Subcutaneous adipose tissue (tissue), 3 donors: ENCODE data around the genes MAB21L2 and FHDC1.

GRCh38 chr4:148842596-148843219 lies 400.5 kb upstream of the NR3C2 start:
- PRO-cap, result no peak
- RAMPAGE, long total RNA, 3 experiments, result no peak in any of the 3 experiments

DNA sequence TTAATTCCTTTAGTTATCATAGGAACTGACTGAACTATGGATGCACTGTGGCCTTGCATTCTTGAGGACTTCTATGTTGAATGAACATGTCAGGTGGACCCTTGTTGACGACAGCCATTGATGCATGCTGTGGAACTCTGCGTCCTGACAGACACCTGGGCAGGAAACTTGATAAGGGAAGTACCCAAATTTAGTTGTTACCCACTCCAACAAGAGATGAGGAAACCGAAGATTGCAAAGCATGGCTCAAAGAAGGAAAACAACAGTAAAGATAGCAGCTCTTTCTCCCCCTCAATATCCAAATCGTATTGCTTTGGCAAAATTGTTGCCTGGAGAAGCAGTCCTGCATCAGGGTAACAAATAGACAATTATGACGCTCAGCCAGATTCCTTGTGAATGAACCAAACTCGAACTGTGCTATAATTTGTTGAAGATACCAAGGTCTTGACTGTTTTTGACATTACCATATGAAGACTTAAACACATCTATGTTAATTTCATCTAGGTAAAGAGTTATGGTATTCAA lies 540.1 kb upstream of the NR3C2 start:
- PRO-cap, result no peak
- RAMPAGE, long total RNA, 3 experiments, result no peak in any of the 3 experiments

DNA sequence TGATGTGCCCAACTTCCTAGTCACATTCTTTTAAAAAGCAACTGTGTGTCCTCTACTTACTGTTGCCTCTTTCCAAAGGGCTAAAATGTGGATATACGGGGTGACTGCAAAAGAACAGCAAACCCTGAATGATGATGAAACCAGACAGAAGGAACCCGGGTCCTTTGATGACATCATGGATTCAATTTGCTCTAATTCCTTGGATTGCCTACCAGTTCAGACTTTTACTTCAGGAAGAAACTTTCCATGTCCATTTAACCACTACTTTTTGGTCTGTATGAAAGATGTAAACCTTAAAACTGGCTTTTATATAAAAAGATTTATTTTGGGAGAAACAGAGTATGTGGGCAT lies 190.9 kb upstream of the MAB21L2 start:
- PRO-cap, result no peak
- RAMPAGE, long total RNA, 3 experiments, result no peak in any of the 3 experiments

GRCh38 chr4:150581320-150582720 lies at the start of gene MAB21L2:
Gene MAB21L2 (plus strand): TSS chr4:150582151.
- PRO-cap, result no peak
- RAMPAGE, long total RNA, 3 experiments, result no peak in any of the 3 experiments

- PRO-cap, result no peak
- RAMPAGE, long total RNA, 3 experiments, result no peak in any of the 3 experiments
These were observed 163.2 kb downstream of the LRBA start for GRCh38 chr4:150851860-150852308.

GRCh38 chr4:150852309-150852970 lies 162.6 kb downstream of the LRBA start:
- PRO-cap, result no peak
- RAMPAGE, long total RNA, 3 experiments, result no peak in any of the 3 experiments

DNA sequence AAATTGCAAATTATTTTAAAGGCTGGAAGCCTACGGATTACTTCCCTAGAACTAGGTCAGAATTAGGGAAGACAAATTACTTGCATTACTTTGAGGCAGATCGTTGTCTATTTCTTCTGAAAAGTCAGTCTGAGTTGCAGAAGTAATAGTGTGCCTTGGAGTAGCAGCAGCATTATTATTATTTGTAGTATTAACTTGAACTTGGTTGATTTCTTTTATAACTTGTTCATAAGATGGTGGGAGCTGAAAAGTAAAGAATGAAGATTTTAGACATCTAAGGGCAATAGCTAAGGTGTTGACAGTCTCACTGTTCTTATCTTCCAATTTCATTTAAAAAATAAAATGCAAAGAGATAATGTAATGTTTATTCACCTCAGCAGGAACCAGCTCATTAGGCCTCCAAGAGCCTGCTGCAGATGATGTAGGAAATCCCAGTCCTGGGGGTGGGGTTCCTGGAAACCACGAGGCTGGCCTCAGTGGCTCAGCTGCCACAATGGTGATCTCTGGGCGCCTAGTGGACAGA lies 77.1 kb downstream of the RPS3A start:
- PRO-cap, result no peak
- RAMPAGE, long total RNA, 3 experiments, result no peak in any of the 3 experiments

GRCh38 chr4:151195746-151196332 lies 81.1 kb upstream of the PRSS48 start:
- PRO-cap, result no peak
- RAMPAGE, long total RNA, 3 experiments, result no peak in any of the 3 experiments

- PRO-cap, result no peak
- RAMPAGE, long total RNA, 3 experiments, result no peak in any of the 3 experiments
These were observed 19.4 kb upstream of the PRSS48 start for GRCh38 chr4:151257366-151258189.

DNA sequence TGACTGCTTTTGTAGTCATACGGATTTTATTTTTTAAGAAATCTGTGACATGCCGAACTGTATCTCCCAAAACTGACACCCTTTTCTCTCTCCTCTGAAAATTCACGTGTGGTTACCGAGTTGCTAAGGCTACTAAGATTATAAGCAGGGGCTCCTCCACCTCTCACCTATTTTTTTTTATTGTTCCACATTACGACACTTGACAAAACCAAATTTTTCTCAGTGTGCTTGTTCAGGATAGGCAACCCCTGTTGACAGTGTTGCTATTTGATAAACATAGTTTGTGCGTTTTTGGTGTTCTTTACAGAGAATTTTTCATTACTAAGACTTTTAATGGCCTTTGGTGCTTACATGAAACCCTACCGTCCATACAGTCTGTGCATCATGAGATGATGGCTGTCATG lies 105.3 kb downstream of the GATB start:
- PRO-cap, result no peak
- RAMPAGE, long total RNA, 3 experiments, result no peak in any of the 3 experiments

DNA sequence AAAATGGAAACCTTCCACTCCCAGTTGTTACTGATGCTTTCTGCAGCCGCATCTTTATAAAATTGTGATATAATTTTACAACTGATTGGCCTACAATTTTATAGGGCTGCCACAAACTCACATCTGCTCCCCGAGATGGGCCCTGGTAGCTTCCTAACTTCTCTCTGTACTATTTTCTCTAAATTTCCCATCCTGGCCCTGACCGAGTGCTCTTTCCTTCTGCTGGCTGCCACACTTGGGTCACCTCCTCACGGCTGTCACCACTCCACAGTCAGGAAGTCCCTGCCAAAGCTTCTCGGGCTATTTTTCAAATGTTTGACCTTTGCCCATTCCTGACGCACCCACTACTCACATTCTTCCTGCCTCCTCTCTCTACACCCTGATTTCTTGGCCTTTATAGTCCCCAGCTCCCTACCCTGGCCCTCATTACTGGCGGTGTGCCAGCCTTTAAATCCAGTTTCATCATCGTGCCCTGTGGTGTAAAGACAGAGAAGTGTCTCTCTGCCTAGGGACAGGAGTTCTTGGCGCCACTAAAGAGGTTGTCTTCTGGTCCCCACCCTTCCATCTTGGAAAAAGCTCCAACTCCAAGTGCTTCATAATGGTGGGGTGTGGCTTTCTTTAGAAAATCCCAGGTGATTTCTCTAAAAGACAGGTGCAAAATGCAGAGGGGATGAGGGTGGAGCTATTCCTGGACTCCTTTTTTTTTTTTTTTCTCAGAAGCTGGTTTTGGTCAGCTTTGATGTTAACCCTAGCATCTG lies 46.4 kb upstream of the GATB start:
- PRO-cap, result no peak
- RAMPAGE, long total RNA, 3 experiments, result no peak in any of the 3 experiments

DNA sequence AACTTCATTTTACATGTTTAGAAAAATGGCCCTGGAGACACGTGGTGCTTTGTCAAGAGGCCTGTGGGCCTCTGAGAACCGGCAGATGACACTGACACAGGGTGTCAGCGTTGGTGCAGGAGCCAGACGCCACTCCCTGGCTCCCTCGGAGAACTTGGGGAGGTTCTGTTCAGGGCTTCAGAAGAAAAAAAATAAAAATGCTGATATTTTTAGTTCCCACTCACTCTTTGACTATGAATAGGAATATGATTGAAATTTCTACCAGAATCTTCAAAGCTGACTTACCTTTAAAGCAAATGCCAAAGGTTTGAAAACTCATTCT lies 190.9 kb upstream of the GATB start:
- PRO-cap, result no peak
- RAMPAGE, long total RNA, 3 experiments, result no peak in any of the 3 experiments

- PRO-cap, result no peak
- RAMPAGE, long total RNA, 3 experiments, result no peak in any of the 3 experiments
These were observed 311.9 kb upstream of the GATB start for GRCh38 chr4:152072626-152073134.

- PRO-cap, result no peak
- RAMPAGE, long total RNA, 3 experiments, result no peak in any of the 3 experiments
These were observed 345.5 kb upstream of the GATB start for GRCh38 chr4:152106285-152106718.

DNA sequence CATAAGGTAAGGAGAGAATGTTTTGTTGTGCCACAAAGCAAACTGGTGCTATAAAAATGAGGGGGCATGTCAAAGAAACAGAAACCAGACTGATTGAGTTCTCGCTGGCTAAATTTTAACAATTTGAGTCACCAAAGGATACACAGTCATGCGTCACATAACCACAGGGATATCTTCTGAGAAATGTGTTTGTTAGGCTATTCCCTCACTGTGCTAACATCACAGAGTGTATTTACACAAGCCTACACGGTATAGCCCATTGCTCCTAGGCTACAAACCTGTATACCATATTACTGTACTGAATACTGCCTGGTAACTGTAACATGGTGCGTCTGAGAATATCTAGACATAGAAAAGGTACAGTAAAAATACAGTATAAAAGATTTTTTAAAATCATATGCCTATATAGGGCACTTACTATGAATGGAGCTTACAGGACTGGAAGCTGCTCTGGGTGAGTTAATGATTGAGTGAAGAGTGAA lies 50.1 kb downstream of the FBXW7 start:
- PRO-cap, result no peak
- RAMPAGE, long total RNA, 3 experiments, result no peak in any of the 3 experiments

DNA sequence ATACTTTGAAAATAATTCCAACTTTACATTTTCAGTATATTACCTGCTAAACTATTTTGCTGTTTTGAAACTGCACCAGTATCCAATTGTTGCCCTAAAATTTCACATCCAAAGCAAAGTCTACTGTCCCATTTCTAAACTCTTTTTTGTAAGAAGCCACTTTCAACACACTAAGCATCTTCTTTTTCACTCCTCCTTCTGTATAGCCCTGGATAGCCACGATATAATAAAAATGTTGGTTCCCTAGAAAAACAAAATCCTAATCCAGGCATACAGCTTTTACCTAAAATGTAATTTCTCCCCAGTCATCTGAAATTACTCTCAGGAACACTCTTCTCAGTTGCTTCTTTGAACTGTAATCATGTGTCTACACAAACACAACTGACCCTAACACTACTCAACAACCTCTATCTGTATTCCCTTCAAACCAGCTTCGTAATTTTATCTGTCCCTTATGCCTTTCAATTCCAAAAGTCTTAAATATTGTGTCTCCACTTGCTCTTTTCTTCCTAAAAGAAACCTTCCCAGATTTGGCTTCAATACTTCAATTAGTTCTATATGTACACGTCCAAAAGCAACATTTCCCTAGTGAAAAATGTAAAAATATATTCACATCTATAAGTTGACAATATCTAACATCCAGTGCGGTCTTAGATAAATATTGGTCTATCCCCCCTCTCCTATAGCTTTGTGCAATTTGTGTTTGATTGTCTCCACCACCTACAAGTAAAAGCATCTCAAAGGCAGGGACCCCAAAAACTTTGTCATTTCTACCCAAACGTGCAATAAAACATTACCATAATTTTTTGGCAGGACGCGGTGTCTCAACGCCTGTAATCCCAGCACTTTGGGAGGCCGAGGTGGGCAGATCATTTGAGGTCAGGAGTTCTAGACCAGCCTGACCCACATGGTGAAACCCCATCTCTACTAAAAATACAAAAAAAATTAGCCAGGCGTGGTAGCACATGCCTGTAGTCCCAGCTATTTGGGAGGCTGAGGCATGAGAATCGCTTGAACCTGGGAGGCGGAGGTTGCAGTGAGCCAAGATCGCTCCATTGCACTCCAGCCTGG lies 3.5 kb downstream of the FBXW7 start:
- PRO-cap, result no peak
- RAMPAGE, long total RNA, 3 experiments, result no peak in any of the 3 experiments

- PRO-cap, result no peak
- RAMPAGE, long total RNA, 3 experiments, result no peak in any of the 3 experiments
These were observed 4.4 kb upstream of the FBXW7 start for GRCh38 chr4:152540234-152540738.

- PRO-cap, result no peak
- RAMPAGE, long total RNA, 3 experiments, result no peak in any of the 3 experiments
These were observed 55.5 kb upstream of the FBXW7 start for GRCh38 chr4:152591331-152591953.

- PRO-cap, result no peak
- RAMPAGE, long total RNA, 3 experiments, result no peak in any of the 3 experiments
These were observed at the start of gene FHDC1 for GRCh38 chr4:152935646-152936499. Gene FHDC1 (plus strand): TSS chr4:152936323.

- PRO-cap, result no peak
- RAMPAGE, long total RNA, 3 experiments, result no peak in any of the 3 experiments
These were observed 55.9 kb downstream of the FHDC1 start for GRCh38 chr4:152991910-152992540.